Occipital lobe (tissue), 2 donors: ENCODE measurements around the genes CFAP298 and C21orf62.

DNA sequence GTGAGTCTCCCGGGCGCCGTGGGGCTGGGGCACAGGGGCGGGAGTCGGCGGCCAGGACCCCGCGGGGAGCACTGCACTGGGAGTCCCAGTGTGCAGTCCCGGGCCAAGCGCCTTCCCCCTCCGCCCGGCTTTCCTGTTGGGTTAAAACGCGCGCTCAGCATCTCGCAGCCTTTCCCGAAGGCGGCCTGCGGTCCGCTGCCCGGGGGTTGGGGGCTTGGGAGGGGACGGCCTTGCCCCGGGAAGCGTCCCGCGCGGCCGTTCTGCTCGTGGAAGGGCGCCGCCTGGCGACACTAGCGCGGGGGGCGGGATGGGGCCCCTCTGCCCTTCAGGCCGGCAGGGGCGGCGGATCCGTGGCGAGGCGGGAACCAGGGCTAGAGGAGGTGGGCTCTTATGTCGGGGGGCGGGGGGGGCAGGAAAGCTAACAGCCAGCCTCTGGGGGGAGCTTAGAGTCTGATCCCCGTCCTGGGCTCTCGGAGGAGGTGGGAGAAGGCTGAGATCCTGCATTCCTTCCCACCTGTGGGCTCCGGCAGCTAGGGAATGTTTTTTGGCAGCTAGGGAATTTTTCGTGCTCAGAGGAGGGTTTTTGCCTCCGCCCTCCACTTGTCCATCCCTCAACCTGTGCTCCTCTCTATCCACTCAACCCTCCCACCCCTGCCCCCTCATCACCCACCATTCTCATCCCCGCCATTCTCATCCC is 1.3 kb downstream of the HUNK start:
- RAMPAGE, long total RNA, result no peak

- RAMPAGE, long total RNA, result no peak
Measured at GRCh38 chr21:31888989-31889488, 16.2 kb downstream of the HUNK start.

DNA sequence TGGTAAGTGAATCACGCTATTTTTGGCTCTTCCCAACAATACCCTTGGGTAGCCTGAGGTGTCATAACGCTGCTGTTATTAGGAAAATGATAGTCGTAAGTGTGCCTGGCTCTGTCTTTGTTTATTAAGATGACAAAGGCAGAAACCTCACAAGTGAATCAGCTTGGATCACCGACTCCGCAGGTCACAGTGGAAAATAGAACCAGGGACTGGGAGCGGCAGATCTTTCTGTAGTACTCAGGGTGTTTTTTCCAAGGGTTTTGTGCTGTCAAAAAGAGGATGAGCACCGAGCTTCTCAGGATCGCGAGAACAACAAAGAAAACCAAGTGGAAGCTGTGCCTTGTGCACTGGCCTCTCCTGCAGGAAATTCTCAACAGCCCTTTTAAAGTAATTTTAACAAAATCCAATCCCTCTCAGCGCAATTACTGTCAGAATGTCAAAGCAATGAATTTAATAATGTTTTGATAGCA is 55.2 kb downstream of the HUNK start:
- RAMPAGE, long total RNA, result no peak

GRCh38 chr21:32298055-32298464 is 595 bp upstream of the MRAP start:
- RAMPAGE, long total RNA, result no peak

GRCh38 chr21:32381050-32381451 is 11.8 kb downstream of the URB1 start:
- RAMPAGE, long total RNA, result no peak

GRCh38 chr21:32389263-32389776 is 3.5 kb downstream of the URB1 start:
- RAMPAGE, long total RNA, result no peak

GRCh38 chr21:32410060-32410860 is 2.2 kb upstream of the EVA1C start:
- RAMPAGE, long total RNA, result no peak

DNA sequence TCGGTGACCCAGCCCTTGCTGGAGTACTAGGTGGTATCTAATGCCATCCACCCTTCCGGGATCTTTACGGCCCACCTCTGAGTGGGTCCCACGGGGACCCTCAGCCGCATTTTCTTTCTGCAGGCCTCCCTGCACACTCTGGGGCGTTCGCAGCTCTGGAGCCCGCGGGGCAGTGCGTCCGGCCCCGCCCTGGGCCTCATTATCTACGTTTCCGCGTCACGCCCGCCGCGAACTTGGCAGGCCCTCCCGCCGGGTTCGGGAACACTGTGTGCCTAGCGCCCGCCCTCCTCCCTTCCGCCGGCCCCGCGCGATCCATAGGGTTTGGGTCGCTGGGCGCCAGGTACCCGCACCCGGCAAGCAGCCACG is 1.1 kb upstream of the EVA1C start:
- RAMPAGE, long total RNA, result no peak

GRCh38 chr21:32494783-32495851 is 82.6 kb downstream of the EVA1C start:
- RAMPAGE, long total RNA, result no peak

DNA sequence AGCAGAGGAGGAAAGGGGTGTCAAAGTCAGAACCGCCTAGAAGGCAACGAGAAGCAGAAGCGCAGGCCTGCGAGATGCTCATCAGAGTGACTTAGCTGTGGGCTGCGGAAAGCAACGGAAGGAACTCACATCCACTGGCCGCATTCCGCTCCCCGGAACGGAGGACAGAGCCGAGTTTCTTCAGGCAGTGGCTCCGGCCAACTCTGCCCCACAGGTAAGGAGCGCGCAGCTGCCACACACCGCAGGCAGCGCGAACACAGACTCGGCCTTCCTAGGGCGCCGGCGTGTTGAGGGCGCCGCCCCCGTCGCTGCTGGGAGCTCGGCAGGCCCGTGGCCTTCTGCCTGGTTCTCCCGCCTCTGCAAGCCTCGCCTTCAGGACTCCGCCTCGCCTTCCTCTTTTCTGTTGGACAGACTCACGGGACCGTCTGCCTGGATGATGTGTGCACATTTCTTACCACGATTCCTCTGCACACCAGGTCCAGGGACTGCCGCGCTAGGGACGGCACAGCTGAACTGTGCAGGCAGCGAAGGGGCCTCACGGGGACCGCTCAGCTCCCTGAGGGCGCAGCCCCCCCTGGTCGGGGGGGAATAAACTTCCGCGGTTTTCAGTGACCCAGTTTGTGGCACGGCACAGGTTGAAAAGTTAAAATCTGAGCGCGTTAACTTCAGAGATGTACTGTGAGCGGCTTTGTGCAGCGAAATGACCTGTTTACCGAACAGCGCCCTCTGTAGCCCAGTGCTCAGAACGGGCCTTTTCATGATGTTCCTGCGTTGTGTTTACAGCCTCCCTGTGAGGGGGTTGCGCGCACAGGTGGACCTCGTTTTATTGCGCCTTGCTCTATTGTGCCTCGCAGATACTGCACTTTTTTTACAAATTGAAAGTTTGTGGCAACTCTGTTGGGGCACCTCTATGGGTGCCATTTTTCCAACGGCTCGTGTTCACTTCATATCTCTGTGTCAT is 15.8 kb downstream of the TCP10L start:
- RAMPAGE, long total RNA, result no peak

GRCh38 chr21:32612093-32613026 is at the start of gene CFAP298:
TSS of gene CFAP298 (minus strand) at chr21:32612377.
- RAMPAGE, long total RNA, result start-site peak on the minus strand at chr21:32612345-32612421, 1,083 and 930 reads in 2 replicates; start-site peak on the minus strand at chr21:32612555-32612587, 200 and 55 reads in 2 replicates

DNA sequence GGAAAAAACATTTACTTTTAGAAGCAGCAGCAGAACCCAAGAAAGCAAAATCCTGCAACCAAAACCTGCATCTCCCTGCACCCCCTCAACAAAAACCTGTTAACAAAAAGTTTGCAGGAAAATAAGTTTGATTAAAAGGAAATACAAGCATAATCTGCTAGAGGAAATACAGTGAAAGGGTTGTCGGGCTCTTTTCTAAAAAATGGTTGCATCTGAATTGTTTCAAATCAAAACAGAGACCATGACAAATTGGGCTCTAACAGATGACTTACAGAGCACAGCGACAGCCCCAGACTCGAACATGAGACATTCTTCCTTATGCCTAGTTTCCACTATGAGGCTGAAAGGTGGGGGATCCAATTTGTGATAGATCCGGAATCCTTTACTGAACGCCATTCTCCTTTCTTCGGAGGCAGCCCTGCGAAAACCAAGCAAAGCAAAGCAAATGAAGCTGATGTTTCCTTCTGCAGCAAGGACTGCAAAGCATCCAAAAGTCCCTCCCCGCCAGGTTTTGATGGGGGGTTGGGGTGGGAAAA is 1.2 kb downstream of the SYNJ1 start:
- RAMPAGE, long total RNA, result no peak

DNA sequence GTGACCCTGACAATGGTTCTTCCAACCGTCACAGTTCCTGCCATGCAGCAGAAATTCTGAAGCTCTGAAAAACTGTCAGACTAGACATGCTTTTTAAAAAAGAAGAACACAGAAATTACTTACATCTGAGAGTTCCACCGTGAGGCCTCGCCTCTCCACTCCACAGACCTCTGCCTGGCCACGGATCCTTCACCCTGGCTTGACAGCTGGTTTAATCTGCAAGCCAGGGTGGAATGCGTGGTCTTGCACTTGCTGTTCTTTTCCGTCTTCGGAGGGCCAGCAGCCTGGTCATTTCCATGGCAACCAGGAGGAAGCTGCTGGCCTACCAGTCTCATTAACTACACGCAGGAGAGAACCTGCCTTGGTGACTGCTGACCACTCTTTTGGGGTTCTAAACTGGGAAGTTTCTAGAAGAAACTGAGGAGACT is at the start of gene C21orf62:
Gene C21orf62 (minus strand): TSS at position 235 of the 428 bp plus-strand sequence.
- RAMPAGE, long total RNA, result no peak

GRCh38 chr21:33234316-33234959 is 4.7 kb downstream of the IFNAR2 start:
- RAMPAGE, long total RNA, result no peak

GRCh38 chr21:33332046-33332518 is 7.3 kb downstream of the IFNAR1 start:
- RAMPAGE, long total RNA, result no peak

- RAMPAGE, long total RNA, result no peak
Measured at GRCh38 chr21:33421341-33421832, 18.2 kb downstream of the IFNGR2 start.

DNA sequence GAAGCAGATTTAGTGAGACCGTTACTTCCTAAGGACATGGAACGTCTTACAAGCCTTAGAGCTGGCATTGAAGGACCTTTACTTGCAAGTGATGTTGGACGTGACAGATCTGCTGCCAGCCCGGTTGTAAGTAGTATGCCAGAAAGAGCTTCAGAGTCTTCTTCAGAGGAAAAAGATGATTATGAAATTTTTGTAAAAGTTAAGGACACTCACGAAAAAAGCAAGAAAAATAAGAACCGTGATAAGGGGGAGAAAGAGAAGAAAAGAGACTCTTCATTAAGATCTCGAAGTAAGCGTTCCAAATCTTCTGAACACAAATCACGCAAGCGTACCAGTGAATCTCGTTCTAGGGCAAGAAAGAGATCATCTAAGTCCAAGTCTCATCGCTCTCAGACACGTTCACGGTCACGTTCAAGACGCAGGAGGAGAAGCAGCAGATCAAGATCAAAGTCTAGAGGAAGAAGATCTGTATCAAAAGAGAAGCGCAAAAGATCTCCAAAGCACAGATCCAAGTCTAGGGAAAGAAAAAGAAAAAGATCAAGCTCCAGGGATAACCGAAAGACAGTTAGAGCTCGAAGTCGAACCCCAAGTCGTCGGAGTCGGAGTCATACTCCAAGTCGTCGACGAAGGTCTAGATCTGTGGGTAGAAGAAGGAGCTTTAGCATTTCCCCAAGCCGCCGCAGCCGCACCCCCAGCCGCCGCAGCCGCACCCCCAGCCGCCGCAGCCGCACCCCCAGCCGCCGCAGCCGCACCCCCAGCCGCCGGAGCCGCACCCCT is 11.8 kb downstream of the SON start:
- RAMPAGE, long total RNA, result no peak

- RAMPAGE, long total RNA, result no peak
Measured at GRCh38 chr21:33684692-33685586, 42.6 kb downstream of the ITSN1 start.

GRCh38 chr21:33716078-33716569 is 73.8 kb downstream of the ITSN1 start:
- RAMPAGE, long total RNA, result no peak

DNA sequence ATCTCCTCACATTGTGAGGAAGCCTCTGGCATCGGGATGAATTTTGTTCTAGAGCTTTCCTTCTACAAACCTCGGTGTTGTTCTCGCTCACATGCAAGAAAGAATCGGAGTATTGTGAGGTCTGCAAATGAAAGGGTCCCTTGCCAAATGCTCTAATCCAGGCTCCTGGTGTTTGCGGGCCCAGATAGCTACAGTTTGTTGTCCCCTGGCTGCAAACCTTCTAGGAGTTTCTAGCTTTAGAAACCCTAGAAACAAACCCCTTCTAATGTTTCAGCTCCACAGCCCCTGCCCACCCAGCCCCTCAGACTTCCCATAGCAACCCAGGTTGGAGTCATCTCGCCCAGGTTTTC is 8.6 kb upstream of the ATP5PO start:
- RAMPAGE, long total RNA, result no peak